H9 (cell line): ENCODE measurements around a stretch of chr18.

GRCh38 chr18:76697021-76698192, 125.0 kb upstream of the ZNF236 start:
- PRO-cap: no peak

DNA sequence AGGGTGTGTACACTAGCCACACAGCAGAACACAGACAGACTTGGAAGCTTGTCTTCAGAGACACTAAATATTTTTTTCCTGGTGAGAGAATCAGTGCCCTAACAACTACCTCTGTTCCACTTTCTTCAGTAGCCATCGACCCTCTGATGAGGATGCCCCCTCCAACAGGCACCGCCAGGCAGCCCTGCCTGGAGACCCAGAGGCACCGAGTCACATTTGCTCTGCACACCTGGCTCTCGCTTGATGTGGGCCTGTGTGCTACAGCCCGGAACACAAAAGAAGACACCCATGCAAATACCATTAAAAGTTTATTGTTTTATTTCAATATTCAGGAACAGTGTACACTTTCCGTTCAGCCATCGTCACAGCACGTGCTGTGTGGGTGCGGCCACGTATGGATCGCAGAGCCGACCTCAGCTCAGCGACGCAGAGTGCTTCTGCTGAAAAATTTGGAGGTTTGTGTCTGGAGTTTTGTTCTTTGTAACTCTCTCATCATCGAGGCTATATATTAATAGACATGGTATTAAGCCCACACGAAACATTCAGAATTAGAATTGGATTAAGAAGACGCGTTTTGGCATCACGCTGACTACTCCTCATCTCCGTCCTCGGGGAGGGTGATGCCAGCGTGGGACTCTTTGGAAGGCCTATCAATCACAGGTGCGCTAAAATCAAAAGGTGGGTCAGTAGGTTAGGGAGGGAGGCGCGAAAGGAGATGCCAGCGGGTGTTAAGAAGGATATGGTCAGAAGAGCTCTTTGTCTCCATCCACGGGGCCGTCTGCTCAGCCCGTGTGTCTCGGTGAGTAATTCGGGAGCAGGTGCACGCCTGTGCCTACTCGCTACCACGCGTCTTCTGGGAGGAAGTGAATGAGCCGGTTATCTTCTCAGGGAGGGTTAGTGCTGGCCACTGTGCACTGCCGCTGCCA, 153.8 kb downstream of the MBP start:
- PRO-cap: no peak

DNA sequence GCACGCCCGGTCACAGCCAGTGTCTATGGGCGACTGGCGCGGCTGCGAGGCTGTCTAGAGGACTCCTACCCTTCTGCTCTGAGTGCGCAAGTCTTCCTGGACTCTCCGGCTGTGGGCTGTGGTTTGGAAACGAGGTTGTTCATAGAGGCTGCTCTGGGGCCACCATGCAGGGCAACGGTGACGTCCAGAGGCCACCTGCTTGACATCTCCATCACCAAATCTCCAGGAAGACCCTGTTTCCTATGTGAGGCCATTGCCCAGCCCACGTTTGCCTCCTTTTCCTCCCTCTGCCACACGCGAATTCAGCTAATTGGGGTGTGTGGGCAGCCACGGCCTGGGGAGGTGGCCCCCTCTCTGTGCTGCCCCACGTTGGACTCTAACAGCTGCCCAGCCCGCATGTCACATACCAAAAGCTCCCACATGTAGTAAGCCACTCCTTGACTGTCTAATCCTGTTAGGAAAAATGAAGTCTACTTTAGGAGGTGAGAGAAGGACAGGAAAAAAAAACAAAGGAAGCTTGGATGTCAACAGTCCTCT, 153.1 kb downstream of the MBP start:
- PRO-cap: no peak

DNA sequence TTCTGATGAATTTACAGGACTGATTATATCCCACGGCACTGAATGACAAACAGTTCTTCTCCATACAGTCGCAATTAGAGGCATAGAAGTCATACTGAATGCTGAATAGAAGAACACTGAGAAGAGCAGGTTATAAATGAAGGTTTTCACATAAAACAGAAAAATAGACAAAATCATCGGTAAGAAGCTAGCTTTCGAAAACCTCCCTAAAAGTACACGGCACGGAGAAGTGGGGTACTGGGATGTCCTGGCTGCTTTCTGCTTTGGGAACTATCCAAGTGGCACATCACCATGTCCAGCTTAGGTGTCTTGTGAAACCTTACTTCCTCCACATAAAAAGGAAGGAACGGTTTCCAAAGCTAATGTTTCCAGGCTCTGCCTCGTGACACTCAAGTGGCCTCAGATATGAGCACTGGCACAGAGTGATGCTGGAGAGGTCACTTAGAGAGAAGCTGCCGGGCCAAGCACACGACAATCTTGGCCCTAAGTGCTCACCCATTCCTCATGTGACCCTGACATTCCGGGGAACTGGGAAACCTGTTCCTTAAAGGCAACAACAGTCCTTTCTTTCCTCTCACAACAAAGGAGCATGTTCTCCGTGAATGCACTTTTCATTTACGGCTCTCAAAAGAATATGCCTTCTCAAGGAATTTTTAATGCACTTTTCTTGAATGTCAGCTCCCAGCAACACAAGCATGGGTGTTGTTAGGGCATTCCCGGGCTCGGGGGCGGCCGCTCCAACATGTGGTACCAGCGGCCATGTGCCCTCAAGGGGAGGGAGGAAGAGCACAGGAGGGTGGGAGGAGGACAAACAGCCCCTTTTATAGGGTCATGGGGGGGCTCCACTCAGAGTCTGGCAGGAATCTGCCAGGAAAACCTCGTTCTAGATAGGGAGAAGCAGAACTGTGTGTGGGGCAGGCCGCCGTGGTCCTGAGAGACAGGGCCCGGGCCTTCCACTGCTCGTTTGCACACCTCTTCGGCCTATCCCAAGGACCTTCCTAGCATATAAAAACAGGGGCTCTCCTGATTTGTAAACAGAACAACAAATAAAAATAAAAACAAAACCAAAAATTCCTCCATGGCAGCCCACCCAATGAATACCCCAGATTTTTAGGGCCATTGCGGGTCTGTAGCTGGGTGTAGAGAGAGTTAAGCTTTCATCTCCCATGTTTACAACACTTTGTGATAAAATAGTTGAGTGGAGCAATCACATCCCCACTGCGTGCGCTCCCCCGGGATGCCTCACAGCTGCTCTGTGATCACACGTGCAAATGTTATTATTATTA, 118.6 kb downstream of the MBP start:
- PRO-cap: no peak

- PRO-cap: no peak
Observed at GRCh38 chr18:77065413-77066046, 67.1 kb downstream of the MBP start.

GRCh38 chr18:77086696-77086965, 46.0 kb downstream of the MBP start:
- PRO-cap: no peak

DNA sequence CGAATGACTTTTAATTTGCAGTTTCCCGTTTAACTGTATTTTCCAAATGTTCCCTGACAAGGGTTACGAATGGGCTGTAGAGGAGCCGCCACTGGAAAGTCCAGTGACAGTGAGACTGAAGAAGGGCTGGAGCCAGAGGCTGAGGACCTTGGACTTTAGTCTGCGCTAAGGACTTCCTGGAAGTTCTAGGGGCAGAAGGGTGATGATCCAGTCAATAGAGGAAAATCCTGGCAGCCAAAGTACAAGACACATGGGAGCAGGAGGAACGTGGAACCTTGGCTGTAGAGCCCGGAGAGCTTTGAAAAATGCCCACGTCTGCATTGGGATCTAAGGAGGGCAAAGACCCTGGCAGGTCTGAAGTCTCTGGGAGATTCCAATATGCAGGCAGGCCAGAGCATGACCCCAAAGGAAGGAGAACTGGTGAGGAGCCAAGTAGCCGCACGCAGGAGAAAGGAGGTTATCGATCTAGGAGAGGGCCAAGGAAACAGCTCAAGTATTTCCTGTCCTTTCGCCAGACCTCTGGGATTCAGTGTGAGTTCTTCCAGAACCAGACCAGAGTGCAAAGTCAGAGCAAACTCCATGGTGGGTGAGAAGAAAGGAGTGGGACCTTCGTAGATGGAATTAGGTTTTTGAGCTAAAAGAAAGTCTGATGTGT, 28.5 kb downstream of the MBP start:
- PRO-cap: no peak

- PRO-cap: bidirectional peak, plus-strand start at chr18:77132325, minus-strand start at chr18:77132117
Observed at GRCh38 chr18:77132058-77132477, 515 bp downstream of the MBP start.

DNA sequence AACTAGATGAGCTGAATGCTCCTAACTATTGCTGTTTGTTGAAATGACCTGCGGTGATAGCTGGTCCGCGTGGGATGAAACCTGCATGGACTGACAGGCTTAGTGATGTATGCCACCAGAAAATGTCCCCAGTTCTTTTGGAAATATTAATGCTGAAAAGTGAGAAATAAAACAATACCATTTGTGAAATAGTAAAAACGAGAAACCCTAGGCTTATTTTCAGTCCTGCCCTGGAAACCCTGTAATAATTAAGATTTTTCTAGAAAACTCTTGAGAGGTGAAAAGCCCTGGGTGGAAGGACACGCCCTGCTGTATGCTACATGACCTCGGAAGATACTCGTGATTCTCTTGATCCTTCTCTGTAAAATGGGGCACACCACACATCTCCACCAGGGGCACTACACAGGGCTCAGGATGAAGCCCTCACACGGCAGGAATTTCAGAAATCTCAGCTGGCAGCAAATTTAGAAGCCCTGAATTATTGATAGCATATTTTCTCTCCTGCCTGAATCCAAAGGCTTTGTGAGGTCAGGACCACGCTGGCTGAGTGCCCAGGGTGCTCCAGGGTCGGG, 42.3 kb upstream of the GALR1 start:
- PRO-cap: no peak

GRCh38 chr18:77366795-77367338, 117.2 kb downstream of the GALR1 start:
- PRO-cap: no peak

- PRO-cap: no peak
Observed at GRCh38 chr18:78495862-78496242, 483.8 kb upstream of the SALL3 start.

DNA sequence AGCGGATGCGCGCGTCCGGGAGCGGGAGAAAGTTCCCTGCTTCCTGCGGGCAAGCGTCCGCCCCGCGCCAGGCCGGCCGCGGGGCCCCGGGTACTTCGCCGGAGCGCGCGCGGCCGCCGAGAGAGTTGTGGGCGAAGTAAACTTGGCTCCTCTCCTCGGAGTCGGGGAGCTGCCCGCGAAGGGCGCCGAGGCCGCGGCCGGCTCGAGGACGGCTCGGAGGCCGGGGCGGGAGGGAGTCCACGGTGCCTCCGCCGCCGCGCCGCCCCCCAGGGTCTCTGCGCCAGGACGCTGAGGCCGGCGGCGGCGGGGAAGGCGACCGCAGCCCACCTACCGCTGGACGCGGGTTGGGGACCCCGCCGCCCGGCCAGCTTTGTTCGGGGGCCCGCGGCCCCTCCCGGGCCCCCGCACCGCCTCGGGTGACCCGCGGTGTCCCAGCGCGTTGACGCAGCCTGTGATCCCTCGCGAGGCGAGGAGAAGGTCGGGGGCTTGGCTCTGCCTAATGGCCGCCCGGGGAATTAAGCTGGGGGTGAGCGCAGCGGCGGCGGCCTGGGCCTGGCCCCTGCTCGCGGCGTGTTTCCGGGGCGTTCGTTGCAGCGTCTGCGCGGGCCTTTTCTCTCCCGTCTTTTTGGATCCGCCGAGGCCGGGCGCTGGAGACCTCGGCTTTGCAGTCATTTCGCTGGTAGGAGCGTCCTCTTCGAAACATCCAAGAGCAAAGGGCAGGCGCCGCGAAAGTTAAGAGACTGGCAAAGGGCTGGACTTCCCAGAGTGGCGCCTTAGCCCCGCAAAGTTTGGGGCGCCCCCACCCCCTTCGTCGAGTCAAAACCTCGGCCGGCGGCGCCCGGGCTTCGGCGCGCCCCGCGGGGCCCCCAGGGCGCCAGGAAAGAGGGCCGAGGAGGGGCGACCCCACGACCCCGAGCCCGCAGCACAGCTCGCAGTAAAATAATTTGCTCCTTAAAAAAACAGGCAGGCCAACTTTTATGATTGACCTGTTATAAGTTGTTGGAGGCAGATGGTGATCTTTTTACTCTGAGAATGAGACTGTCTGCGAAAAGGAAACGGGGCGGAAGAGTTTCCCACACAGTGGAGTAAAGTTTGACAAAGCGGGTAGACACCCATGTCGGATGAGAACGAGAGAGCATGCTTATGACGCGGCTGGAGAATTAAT, 1.2 kb downstream of the SALL3 start:
- PRO-cap: unidirectional peak, minus-strand start at position 599 of the sequence

- PRO-cap: no peak
Observed at GRCh38 chr18:79068129-79068923, 868 bp upstream of the ATP9B start.

GRCh38 chr18:79252860-79253587, 142.7 kb upstream of the NFATC1 start:
- PRO-cap: no peak

DNA sequence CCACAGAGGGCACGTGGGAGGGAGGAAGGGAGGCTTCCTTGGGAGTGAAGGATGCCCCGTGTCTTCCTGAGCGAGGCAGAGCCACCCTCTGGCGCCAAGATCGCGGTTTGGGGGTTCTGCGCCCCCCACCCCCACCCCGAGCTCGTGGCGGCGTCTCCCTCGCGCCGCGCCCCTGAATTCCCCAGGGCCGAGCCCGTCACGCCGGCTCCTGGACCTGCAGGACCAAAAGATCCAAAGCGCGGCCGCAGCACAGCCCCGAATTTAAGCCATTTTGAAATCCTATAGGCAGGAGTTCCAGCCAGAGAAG, 900 bp downstream of the NFATC1 start:
- PRO-cap: no peak

DNA sequence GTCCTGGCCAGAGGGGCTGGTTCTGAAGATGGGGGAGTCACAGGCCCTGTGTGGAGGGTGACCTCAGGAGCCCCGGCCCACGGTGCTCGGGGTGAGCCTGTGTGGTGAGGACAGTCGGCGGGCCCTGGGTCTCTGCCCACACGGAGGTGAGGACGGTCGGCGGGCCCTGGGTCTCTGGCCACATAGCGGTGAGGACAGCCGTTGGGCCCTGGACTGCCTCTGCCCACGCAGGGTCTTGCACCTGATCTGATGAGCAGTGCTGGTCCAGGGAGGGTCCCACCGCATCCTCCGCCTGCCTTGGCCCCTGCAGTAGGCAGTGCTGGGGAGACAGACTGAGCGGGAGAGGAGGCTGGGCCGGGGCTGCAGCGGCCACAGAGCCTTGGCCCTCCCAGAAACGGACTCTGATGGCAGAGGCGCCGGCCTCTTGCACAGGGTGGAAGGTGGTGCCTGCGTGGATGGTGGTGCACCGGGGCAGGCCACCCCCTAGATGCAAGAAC, 36.5 kb downstream of the NFATC1 start:
- PRO-cap: no peak

GRCh38 chr18:79438981-79439826, 43.5 kb downstream of the NFATC1 start:
- PRO-cap: no peak

- PRO-cap: no peak
Observed at GRCh38 chr18:79460299-79460802, 64.6 kb downstream of the NFATC1 start.

DNA sequence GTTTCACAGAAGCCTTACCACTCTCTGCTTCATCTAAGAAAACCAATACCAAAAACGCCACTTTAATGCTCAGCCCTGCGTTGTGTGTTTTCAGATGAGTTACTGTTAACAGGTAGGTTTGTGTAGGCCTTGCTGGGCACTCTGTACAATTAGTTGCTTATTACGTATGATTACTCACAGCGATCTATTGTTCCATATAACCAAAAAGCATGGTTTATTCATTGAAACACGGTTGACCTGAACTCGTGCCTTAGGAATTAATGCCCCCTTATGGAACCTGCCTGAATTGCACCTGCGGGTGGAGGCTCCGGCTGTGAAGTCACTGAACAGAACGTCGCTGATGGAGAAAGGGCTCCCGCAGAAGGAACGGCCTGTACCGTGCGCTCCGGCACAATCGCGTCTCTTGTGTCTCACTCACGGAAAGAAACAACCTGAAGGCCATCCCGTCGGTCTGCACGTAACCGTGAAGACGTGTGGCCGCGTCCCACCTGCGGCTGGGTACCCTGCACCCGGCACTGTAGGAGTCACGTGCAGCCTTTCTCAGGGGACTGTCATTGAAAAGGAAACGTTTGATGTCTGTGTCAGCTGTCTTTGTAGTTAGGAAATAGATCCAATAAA, 133.1 kb downstream of the NFATC1 start:
- PRO-cap: no peak

- PRO-cap: no peak
Observed at GRCh38 chr18:79576838-79577312, 102.7 kb upstream of the CTDP1 start.